Mesenteric fat pad (tissue), 1 donor: ENCODE results near the gene RSAD2.

GRCh38 chr2:3467238-3467630 is 52.1 kb downstream of the ADI1 start:
- PRO-cap: no peak

GRCh38 chr2:3476219-3477312 is 42.8 kb downstream of the ADI1 start:
- PRO-cap: no peak

DNA sequence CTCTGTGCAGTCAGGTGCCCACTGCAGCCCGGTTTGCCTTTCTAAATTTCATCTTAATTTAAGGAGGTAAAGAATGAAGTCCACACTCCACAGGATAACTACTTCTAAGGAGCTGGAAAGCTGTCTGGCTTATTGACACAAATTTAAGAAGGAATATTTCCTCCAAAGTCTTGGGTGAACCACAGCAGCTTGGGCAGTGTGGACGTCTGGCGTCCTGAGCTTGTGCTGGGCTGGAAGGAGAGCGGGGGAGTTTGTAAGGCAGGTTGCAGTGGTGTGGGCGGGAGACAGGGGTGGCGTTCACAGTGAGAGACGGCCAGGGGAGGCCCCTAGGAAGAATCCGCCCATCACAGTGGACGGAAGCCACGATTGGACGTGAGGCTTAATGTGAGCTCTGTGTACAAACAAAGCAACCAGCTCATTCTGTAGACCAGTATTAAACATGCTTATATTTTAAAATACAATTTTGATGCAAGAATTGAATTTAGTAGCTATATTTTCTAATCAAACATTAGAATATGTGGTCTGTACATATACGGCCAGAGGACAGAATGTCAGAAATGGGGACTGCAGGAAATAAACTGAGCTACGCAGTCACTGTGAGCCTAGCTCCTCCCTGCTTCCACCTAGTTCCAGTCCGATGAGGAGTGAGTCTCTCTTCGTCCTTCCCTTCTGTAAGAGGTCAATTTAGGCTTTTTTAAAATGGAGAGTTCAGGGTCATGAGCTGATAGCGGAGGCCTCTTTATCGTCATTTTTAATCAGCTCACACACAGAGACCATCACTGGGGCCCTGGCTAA is 25.6 kb downstream of the ADI1 start:
- PRO-cap: no peak

DNA sequence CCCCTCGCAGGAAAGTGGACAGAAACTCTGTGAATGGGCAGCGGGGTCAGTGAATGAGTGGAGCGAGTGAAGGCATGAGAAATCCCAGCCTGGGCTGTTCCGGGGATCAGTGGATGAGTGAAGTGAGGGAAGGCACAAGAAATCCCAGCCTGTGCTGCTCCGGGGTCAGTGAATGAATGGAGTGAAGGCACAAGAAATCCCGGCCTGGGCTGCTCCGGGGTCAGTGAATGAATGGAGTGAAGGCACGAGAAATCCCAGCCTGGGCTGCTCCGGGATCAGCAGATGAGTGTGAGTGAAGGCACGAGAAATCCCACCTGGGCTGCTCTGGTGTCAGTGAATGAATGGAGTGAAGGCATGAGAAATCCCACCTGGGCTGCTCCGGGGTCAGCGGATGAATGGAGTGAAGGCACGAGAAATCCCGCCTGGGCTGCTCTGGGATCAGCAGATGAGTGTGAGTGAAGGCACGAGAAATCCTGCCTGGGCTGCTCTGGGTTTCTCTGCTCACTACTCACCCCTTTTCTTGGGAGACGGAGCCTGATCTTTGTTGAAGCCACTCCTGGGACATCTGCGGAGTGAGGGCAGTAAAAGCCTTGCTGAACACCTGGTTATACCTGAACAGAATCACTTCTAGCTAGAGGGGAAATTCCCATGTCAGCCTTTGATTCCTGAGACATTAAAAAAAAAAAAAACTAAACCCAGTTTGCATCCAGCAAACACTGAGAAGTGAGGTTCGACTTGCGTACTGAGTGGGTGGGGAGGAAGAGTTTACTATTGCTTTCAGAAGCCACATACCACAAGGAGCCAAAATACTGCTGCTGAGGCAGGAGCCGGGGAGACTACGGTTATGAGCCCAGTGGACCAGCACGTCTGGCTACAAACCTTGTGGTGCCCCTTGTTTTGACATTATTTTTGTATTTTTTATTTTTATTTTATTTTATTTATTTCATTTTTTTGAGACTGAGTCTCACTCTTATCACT is 2.4 kb downstream of the COLEC11 start:
- PRO-cap: no peak

- PRO-cap: no peak
Observed at GRCh38 chr2:3598931-3599330, 4.0 kb downstream of the COLEC11 start.

DNA sequence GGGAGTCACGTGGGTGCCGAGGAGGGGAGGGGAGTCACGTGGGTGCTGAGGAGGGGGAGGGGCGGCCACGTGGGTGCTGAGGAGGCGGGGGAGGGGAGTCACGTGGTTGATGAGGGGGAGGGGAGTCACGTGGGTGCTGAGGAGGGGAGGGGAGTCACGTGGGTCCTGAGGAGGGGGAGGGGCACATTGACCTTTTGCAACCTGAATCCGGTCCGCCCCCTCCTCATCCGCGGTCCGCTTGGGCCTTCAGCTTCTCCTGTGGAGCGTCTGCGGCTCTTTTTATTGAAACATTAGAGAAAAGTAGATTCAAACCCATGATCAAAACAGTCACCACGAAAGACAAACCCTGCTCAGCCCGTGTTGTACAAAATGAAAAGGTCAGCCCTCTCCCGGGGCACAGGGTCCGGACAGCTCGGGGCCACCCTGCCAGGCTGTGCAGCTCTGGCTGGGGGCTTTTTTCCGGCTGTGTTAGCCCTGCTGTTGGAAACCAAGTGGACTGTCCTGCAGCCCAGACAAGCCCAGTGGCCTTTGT is 10.6 kb downstream of the COLEC11 start:
- PRO-cap: no peak

DNA sequence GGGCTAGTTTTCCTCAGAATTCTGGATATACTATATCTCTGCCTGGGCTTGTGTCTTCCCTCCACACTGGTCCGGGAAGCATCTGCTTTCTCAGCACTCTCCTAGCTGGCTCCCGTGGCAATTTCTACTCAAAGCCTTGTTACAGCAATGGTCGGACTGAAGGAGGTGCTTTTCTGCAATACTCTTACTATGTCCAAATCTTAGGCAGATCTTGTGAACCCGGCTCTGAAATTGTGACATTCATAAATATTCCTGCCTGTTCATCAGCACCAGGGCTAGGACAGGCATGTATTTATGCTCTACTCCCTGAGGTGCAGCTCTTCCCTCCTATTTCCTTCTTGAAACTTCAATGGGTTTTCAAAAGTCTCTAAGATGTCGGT is 868.9 kb downstream of the DCDC2C start:
- PRO-cap: no peak

GRCh38 chr2:6877278-6878176 is at the start of gene RSAD2:
Gene RSAD2 (plus strand): TSS chr2:6877777.
- PRO-cap: no peak

GRCh38 chr2:7773321-7773746 is 856.1 kb downstream of the RNF144A start:
- PRO-cap: no peak

DNA sequence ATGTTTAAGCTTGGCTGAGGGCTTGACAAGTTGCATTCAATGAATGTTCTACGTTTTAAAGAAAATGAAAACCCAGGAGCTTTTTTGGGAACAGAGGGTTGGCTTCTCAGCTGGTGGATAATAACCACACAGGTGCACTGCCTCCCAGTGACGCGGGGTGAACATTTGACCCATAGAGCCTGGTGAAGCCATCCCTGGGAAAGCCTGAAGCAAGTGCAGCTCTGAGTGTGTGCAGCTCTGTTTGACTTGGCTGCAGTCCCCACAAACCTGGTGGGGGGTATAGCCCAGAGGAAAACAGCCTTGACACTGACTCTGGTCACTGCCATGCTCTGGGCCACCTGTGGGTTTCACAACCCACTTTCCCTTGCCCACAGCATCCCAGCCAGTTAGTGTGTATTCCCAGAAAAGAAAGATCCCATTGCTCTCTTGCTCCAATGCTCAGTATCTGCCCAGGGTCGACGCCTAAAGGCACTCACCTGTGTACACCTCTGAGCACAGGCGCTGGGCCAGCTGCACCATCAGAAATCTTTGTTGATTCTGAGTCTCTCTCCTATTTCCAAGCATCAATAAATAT is 875.0 kb downstream of the RNF144A start:
- PRO-cap: no peak

- PRO-cap: no peak
Observed at GRCh38 chr2:8119716-8120927, 561.7 kb upstream of the ID2 start.

- PRO-cap: no peak
Observed at GRCh38 chr2:8138991-8139884, 542.6 kb upstream of the ID2 start.

DNA sequence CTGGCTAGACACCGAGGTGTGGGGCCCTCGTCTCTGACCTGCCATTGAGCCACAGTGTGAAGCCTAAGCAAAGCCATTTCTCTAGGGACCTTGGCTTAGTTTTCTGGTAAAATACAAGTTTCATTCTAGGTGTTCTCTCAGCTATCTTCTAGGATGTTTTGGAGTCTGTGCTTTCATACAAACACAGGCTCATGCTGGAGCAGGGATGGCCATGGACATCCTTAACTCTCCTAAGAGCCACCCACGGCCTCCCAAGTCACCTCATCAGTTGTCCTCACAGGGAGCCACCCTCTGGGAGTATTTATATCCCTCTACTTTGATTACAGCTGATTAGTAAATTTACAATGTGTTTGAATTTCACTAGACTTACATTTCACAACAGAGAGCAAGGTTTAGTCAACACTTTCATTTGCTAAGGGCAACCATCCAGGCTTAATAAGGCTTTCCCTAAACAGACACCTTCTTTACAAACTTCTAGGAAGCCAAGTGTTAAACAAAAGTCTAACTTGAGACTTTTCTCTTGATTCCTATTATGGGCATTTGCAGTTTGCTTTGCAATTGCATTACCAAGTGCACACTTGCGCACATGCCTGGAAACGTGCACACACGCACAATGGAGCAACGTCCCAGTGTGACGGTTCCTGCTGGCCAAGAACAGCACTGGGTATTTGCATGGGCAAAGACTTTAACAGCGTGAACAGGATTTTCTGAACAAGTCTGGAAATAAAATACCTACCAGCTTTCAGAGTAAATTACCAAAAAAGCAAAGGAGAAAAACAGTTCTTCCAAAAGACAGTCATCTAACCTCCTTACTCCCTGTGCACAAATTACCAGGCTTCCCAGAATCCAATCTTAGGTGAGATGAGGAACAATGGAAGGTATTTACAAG is 376.5 kb upstream of the ID2 start:
- PRO-cap: no peak

GRCh38 chr2:8312941-8313632 is 368.8 kb upstream of the ID2 start:
- PRO-cap: no peak

GRCh38 chr2:8457649-8458194 is 224.1 kb upstream of the ID2 start:
- PRO-cap: no peak

DNA sequence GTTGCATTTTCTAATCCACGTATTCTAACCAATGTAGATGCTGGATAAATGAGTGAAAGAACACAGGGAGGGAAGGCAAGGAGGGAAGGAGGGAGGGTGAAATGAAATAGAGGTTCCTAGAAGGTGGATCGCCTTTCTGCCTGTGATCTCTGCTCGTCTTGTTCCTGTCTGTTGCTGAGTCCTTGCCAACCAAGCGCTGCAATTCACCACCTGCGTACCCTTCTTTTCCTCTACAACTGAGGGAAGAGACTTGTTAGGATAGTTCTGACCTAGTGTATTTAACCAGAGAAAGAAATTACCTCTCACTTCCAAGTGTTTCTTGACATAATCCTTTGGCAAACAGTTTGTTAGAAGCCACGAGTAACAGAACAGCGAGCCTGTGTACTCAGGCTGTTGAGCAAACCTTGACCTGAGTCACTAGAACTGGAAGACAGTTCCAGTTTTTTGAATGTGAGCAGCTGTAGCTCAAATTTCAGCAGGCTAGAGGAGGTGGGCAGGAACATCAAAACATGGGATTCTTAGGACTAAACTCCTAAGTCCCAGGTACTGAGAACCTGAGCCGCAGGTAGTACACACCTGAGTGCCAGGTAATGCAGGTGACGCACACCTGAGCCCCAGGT is 181.4 kb upstream of the ID2 start:
- PRO-cap: no peak

- PRO-cap: no peak
Observed at GRCh38 chr2:8535684-8536353, 146.0 kb upstream of the ID2 start.

GRCh38 chr2:8645052-8645446 is 36.8 kb upstream of the ID2 start:
- PRO-cap: no peak

- PRO-cap: no peak
Observed at GRCh38 chr2:8680090-8680848, 1.6 kb upstream of the ID2 start.

- PRO-cap: no peak
Observed at GRCh38 chr2:9002570-9003358, 720 bp downstream of the MBOAT2 start.